Metanephros (tissue), 2 donors: ENCODE measurements around a stretch of chr18.

DNA sequence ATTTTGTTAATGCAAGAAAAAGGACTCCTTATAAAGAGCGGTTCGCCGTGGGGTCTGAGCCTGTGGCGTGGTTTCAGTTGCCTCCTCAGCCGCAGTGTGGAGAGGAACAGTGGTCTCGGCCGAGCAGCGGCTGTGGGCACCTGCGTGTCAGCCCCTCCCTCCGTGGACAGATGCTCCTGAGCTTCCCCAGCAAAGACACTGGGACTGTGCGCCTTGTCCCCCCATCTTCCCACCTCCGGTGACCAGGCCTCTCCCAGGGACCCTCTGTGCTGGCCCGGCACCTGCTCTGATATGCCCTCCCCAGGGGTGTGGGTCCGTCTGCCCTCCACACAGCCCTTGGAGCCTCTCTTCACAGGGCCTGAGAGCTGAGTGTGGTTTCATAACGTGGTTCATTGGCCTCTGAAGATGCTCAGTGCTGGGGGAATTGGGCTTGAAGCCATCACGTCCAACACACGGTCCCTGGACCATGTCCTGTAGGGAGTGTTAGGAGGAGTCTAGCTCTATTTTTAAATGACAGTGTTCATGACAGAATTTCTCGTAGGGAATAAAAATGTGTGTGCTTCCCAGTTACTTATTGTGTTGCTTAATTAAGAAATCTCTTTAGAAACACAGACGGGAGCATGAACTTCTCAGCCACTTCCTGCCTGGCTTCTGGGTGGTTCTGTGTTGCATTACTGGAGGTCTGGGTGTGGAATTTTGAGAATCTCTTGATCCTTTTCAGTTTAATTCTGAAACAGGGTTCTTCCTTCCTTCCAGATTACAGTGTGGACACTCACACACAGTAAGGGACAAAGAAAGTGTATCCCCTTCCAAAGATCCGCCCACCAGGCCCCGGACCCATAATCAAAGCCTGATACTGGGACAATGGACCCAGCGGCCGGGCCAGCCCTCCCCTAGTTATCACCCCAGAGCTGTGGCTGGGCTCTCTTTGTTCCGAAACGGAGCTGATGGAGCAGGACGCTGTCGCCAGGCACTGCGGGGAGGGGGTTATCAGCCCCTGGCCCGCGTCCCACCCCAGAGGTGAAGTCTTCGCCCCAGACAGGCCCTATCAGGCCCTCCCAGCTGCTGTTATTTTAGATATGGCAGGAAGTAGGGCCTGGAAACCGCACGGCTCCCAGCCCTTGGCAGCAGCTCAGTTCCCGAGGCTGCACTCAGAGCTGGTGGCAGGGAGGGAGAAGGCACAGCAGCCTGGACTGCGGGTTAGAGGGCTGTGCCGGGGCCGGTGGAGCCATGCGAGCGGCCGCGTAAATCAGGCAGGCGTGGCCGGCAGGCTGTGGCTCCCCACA lies 110.9 kb downstream of the NFATC1 start:
- RAMPAGE, long total RNA, result no peak

DNA sequence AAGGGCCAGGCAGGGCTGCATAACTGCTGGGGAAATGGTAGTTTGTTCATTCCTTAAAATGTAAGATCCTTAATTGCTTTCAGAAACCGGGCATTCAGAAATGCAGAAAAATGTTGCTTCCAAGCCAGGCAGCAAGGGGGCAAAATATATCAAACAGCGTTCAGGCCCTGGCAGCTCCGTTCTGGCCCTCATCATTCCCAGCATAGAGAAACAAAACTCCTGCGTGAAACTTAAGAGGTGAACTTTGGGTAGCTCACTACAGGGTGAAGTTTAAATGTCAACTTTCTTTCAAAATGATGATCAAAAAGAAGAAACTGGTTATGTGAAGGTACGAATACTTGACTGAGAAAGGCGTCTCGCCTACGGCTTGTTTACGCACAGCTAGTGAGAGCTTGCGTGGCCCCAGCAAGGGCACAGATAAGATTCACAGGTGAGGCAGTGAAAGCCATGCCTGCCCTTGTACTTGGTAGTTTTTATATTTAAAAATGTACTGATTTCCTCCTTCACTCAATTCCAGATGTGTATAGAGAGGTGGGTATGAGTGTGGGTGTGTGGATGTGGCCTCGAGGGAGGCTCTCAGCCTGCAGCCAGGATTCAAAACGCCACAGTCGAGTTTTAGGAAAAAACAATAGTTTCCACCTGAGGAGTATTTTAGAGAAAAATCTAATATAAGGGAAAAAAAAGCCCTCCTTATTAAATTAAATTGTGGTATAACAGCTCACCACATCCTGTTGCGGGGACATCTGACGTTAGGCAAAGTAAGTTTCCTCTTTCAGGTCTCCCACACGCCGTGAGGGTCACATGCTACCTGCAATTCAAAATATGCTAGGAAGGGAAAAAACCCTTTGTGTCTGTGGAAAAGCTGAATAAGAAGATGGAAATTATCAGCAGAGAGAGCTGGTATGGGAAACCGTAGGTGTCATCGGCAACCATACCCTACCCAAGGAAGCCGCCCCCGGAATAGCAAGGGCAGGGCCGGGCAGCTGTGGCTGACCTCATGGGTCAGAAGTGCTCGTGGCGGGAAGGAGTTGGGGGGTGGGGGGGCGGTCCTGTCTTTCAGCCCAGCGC lies 127.7 kb downstream of the NFATC1 start:
- RAMPAGE, long total RNA, result no peak

- RAMPAGE, long total RNA, result no peak
Observed at GRCh38 chr18:79524204-79525176, 128.8 kb downstream of the NFATC1 start.

DNA sequence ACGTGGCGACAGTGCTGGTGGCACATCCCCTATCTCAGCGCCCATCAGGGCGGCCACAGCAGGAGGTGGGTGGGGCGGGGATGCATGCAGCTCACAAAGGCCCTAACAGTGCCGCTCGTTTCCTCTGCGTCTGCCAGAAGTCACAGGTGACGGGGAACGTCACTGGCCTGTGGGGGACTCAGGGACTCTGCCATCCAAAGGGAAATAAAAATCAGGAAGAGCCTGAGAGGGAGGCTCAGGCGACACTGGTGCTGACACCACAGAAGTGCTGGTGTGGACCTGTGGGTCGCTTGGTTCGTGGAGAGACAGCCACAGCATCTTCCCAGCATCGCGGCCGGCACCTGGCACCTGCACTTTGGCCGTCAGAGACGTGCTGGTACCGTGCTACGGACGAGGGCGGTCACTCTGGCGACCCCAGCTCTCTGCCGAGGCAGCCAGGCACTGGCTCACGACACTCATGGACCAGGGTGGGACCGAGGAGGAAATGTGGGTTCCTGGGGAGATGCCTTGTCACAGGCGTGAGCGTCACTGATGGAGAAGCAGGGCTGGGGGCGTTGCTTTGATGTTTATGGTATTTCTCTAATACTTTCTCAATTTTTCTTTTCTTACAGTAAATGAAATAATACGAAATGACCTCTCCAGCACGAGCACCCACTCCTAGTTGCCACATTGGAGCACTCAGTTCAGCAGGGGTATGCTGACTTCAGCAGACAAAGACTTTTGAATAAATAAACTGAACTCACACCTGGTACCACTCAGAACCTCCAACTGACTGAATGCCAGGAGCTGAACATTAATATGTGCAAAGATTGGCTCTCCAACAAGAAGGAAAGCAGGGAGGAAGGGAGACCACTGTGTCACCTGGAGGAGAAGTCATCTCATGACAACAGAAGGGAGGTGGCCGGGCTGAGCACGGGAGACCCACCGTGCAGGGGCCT lies 131.5 kb downstream of the NFATC1 start:
- RAMPAGE, long total RNA, result no peak

DNA sequence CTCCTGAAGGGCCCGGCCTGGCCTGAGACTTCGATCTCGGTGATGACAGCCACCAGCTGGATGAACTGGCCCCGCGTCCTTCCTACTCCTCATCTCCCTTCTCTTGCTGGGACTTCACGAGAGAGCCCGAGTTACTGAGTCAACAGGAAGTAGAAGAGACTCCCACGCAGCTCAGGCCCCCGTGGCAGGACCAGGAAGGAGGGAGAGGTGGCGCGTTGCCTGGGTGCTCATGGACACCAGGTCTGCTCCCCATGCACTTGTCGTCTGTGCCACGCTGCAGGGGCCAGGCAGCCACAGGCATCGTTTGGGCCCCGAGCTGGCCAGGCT lies 101.8 kb upstream of the CTDP1 start:
- RAMPAGE, long total RNA, result no peak

DNA sequence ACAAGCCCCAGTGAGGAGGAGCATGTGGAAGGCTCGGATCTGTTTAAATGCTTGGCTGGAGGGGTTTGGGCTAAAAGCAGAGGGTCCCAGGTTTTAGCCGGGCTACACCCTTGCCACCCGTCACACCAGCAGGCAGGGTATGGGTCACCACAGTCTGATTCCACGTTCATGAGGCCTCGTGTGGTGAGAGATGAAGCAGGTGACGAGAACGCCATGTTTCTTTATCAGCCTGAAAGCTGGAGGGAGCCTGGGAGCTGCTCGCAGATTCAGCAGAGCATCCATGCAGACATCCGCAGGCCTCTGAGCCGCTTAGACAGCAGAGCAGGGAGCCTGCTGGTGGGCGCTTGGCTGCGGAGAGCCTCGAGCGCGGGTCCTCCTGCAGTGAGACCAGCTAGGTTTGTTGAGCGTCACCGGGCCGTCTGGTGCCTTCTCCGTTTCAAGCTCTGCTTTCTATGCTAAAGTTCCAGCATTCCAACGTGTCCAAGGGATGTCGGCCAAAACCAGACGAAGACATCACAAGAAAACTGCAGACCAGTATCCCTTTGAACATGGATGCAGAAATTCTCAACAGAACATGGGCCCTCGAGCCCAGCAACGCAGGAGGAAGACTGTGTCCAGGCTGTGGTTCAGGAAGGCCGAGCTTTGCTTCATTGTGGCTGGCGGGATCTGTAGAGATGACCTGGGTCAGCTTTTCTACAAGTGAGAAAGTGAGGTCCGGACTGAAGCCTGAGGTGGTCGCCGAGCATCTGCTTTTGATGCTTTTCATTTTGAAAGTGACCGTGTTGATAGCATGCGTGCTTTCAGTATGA lies 27.7 kb downstream of the CTDP1 start:
- RAMPAGE, long total RNA, result no peak

- RAMPAGE, long total RNA, result no peak
Observed at GRCh38 chr18:79901195-79901721, 50.2 kb downstream of the SLC66A2 start.

DNA sequence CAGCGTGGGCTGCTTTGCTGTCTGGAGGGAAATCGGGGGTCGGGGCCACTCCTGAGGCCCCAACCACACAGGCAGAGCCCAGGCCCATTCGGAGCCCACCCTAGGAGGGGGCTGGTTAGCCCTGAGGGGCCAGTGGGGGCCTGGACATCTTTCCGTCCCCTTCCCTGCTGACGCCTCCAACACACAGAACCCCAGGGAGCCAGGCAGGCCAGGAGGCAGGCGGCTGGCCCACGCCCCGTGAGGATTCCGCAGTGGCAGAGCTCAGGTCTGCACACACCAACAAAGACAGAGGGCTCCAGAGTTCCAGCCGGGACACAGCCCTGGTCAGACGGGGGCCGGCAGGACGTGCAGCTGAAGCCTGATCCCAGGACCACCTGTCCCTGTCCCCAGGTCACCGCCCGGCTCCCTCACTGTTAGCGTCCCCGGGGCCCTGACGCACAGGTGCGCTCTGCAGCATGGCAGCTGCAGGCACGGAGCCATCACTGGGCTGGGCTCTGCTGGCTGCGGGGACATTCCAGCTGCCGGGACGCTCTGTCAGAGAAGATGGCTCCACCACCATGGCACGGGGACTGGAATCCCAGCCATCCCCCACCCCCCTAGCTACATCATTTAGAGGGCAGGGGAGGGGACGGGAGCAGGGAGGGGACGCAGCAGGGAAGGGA lies 40.2 kb downstream of the SLC66A2 start:
- RAMPAGE, long total RNA, result no peak

- RAMPAGE, long total RNA, result no peak
Observed at GRCh38 chr18:79926887-79927627, 24.4 kb downstream of the SLC66A2 start.

DNA sequence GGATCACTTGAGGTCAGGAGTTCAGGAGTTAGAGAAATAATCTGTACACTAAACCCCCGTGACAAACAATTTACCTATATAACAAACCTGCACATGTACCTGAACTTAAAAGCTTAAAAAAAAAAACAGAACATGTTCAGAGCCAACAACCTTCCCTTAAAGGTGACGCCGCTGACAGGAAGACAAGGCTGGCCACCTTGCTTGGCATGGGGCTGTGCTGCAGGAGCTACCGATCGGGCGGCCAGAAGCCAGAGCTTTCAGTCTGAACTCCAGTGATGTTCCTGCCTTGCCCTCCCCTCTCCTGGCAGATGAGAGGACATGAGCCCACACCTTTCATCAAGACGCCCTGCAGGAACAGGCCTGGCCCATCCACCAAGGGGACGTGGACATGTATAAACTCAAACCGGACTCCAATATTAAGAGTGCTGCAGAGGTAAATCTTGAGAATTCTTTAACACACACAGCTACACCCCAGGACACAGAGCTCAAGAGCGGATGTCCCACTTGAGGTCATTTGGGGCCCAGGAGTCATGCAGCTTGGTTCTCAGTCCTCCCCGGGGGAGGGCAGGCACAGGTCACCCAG lies 11.0 kb downstream of the SLC66A2 start:
- RAMPAGE, long total RNA, result no peak

GRCh38 chr18:79941102-79942265 lies 10.0 kb downstream of the SLC66A2 start:
- RAMPAGE, long total RNA, result no peak

DNA sequence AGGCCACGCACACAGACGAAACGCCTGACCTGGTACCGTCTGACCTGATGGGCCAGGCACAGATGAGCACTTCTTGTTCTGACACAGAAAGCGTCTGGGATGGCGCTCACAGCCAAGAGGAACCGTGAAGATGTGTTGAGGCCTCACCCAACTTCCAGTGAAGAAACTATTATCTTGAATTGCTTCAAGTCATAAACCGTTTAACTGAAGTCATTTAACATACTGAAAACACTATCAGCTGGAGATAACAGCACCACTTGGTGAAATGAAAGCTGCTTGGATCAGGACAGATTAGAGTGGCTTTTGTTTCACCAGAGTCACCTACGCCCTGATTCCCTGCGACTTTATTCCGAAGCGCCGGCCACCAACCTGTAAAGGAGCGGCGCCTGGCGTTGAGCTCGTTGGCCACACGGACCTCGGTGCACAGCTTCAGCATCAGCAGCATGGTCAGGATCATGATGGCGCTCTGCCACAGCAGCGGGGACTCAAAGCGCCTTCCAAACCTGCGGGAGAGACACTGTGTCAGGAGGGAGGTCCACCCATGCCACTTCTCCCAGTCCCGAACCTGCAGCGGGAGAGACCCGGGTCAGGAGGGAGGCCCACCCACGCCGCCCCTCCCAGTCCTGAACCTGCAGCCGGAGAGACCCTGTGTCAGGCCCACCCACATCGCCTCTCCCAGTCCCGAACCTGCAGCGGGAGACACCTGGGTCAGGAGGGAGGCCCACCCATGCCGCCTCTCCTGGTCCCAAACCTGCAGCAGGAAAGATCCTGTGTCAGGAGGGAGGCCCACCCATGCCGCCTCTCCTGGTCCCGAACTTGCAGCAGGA lies 8.3 kb downstream of the SLC66A2 start:
- RAMPAGE, long total RNA, result no peak

DNA sequence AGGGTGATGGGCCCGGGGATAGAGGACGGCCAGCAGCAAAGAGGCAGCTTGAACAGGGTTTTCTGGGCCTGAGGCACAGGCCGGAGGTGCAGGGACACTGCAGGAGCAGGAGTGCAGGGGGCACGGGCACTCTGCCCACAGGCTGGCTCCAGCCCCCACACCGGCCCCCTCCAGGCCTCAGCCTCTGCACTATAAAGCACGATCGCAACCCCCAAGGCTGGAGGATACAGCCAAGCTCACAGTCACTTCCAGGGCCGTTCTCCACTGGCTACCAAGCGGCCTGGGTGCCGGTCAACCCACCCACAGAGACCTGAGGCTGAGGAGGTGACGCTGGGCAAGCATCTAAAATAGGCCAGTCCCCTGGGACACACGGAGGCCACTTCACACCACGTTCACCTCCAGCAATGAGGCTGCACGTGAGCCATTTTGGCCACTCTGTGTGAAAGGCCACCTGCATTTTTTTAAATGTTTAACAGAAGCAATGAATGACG lies 5.8 kb downstream of the SLC66A2 start:
- RAMPAGE, long total RNA, result no peak

DNA sequence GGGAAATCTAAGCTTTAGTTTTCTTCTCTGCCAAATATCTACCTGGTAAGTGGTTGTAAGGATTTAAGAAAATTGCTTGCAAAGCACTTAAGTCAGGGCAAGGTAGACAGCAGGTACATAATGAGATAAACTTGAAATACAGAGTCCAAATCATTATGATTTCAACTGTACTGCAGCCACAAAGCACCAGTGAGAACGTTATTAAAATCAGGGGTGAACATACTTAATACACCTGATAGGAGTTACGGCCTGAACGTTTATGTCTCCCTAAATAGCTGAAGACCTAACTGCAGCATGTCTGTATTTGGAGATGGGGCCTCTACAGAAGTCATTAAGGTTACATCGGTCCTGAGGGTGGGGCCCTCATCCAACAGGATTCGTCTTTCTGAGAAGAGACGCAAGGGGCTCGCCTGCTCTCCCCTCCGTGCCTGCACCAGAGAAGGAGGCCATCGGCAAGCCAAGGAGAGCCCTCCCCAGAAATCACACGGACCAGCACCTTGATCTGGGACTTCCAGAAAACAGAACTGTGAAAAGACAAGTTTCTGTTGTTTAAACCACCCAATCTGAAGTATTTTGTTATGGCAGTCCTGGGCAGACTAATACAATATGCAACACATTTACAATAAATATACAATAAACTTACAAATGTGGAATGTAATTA lies 5.9 kb downstream of the HSBP1L1 start:
- RAMPAGE, long total RNA, result no peak

GRCh38 chr18:80102981-80103531 lies 6.0 kb upstream of the ADNP2 start:
- RAMPAGE, long total RNA, result no peak